NCI-H460 (cell line): ENCODE data around the gene C1D.

RAMPAGE:
- cytosol, long total RNA, result no peak
- long total RNA, result no peak
- nucleus, long total RNA, result no peak
These were observed 253.1 kb downstream of the MEIS1 start for GRCh38 chr2:66687990-66688402.

RAMPAGE:
- cytosol, long total RNA, result no peak
- long total RNA, result no peak
- nucleus, long total RNA, result no peak
These were observed 256.1 kb downstream of the MEIS1 start for GRCh38 chr2:66690909-66691640.

RAMPAGE:
- cytosol, long total RNA, result no peak
- long total RNA, result no peak
- nucleus, long total RNA, result no peak
These were observed 258.2 kb downstream of the MEIS1 start for GRCh38 chr2:66693058-66693654.

DNA sequence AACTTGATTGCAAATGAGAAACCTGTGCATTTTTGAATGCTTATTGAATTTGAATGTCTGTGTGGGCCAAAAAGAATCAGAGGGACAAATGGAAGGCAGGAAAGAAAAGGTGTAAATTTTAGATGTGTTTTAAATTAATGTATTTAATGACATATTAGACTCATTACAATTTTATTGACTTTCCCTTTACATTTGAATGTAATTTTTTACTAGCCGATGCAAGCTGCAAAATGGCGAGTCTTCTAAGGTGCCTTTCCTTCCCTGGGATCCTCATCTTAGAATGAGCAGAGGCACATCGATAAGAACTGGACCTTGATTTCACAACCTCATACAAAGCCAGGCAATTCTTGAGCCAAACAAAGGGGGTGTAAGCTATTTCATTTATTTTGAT is 260.1 kb downstream of the MEIS1 start:
RAMPAGE:
- cytosol, long total RNA, result no peak
- long total RNA, result no peak
- nucleus, long total RNA, result no peak

RAMPAGE:
- cytosol, long total RNA, result no peak
- long total RNA, result no peak
- nucleus, long total RNA, result no peak
These were observed 405.0 kb downstream of the MEIS1 start for GRCh38 chr2:66839712-66840546.

DNA sequence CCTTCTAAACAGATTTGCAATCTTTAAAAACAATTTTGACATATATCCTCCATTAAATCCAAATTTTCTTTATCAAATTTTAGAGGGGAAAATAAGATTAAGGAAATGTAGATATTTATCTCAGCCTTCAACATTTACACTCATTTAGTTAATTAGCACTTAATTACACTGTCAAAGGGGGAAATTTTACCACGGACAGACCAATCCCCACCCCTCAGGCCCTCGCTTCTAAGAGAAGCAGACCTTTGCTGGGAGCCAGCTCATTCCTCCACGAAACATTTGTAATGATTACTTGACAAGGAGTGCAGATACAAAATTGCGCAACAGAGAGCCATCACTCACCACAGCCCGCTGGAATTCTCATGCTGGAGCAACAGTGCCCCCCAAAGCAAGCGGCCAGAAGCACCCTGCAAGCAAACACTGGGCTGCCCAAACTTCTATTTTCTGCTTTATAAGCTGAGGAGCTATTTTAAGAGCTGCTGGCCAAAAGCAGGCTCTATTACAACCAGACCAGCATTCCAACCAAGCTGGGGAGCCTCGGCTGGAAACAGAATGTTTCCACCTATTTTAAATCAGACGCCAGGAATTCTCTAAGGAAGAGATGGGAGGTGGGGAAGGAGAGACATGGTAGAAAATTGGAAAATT is 253.6 kb downstream of the ETAA1 start:
RAMPAGE:
- cytosol, long total RNA, result no peak
- long total RNA, result no peak
- nucleus, long total RNA, result no peak

DNA sequence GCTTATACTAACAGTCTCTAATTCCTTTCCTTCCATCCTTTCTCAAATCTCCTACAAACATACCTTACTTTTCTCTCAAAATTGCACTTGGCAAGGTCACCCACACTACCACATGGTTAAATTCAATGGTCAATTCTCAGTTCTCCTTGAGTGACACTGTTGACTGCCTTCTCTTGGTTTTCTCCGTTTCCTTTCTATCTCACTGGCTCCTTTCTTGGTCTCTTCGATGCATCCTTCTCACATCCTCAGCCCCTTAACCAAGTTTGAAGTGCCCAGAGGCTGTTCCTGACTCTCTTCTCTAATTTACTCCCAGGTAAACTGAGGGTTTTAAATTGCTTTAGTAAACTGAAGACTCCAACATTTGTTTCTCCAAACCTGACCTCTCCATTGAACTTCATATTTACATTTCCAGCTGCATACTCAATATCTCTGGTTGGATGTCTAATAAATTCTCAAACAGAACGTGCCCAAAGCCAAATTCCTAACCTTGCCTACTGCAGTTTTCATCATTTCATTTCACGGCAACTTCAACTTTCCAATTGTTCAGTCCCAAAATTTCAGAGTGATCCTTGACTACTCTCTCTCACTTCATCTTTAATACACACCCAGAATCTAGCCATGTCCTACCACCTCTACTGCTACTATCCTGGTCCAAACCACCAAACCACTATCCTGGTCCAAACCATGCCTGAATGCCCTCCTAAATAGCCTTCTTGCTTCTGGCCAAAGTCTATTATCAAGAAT is 12.2 kb downstream of the C1D start:
RAMPAGE:
- cytosol, long total RNA, result no peak
- long total RNA, result no peak
- nucleus, long total RNA, result no peak

RAMPAGE:
- cytosol, long total RNA, result start-site peak on the minus strand at chr2:68062982-68063013, 1,412 and 1,242 reads in 2 replicates
- long total RNA, result start-site peak on the minus strand at chr2:68062982-68063013, 457 and 1,373 reads in 2 replicates
- nucleus, long total RNA, result start-site peak on the minus strand at chr2:68062982-68063010, 587 and 1,376 reads in 2 replicates
These were observed at the start of gene C1D for GRCh38 chr2:68062380-68063400. Gene C1D, minus strand, starts transcription at chr2:68063004.

GRCh38 chr2:68063811-68064479 is 1.1 kb upstream of the C1D start:
RAMPAGE:
- cytosol, long total RNA, result no peak
- long total RNA, result no peak
- nucleus, long total RNA, result no peak

DNA sequence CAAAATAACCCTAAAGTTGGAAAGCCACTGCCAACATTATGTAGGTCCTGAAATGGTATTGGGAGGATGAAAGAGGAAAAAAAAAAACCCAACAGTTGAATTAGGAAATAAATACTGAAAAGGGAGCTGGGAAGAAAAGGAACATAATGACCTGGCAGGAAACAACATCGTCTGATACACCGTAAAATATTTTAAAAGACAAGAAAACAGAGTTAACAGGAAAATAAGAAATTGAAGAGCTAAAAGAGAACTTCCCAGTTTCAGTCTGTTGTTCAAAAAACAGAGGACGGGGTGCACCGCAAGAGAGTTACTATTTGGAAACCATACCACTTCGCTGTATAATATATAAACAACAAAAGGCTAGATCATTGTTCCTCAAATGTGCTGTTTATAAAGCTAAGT is 2.3 kb downstream of the PPP3R1 start:
RAMPAGE:
- cytosol, long total RNA, result no peak
- long total RNA, result no peak
- nucleus, long total RNA, result no peak

DNA sequence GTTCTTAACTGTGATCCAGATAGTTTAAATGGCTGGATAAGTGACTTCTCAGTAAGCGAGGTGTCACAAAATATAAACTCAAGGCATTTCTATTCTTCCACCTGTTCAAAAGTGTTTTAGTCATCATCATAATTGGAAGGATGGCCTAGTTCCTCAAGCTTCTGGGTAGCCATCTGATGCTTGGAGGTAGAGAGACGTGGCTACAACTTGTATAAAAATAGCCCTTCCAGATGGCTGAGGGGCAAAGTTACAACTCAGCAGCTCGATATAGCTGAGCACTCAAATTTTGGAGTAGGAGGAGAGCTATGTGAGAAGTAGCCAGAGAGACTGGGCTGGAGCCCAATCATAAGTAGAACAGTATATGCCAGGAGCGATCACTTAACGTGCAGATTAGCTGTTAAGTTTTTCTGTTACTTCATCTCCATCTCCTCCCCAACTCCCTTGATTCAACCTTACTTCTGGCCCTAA is 28.9 kb downstream of the CNRIP1 start:
RAMPAGE:
- cytosol, long total RNA, result no peak
- long total RNA, result no peak
- nucleus, long total RNA, result no peak

DNA sequence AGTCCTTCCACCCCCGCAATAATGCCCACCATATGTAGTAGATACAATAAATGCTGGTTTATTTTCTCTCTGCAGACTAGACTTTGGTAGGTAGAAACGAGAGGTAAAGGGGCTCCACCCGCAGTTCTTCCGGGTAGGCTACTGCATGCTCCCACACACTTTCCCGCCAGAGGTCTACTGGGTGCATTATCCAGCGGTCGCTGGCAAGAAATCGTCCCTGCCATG is 1.6 kb downstream of the CNRIP1 start:
RAMPAGE:
- cytosol, long total RNA, result no peak
- long total RNA, result no peak
- nucleus, long total RNA, result no peak

GRCh38 chr2:68388324-68388544 is 23.2 kb downstream of the PLEK start:
RAMPAGE:
- cytosol, long total RNA, result no peak
- long total RNA, result no peak
- nucleus, long total RNA, result no peak

GRCh38 chr2:68438648-68439173 is 28.4 kb downstream of the FBXO48 start:
RAMPAGE:
- cytosol, long total RNA, result no peak
- long total RNA, result no peak
- nucleus, long total RNA, result no peak

GRCh38 chr2:68441180-68441604 is 25.9 kb downstream of the FBXO48 start:
RAMPAGE:
- cytosol, long total RNA, result no peak
- long total RNA, result no peak
- nucleus, long total RNA, result no peak

DNA sequence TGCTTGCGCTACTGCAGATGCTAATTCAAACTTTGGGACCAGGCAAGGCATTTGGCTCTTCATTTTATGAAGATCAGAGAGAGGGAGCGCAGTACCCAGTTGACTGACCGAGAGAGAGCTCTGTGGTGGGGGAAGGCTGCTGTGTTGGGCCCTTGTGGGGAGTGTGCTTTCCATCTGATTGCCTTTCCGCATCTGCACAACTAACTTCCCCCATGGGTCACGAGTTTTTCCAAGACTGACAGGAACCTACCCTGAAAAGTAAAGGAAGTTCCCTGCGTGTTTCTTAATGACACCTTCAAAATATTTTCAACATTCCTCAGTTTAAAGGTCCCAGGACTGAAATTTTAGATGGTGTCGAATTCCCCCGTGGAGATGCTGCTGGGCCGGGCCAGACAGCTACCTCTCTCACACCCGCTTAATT is 2.5 kb upstream of the ARHGAP25 start:
RAMPAGE:
- cytosol, long total RNA, result no peak
- long total RNA, result no peak
- nucleus, long total RNA, result no peak

RAMPAGE:
- cytosol, long total RNA, result no peak
- long total RNA, result no peak
- nucleus, long total RNA, result no peak
These were observed 32.8 kb downstream of the ARHGAP25 start for GRCh38 chr2:68767081-68768045.

DNA sequence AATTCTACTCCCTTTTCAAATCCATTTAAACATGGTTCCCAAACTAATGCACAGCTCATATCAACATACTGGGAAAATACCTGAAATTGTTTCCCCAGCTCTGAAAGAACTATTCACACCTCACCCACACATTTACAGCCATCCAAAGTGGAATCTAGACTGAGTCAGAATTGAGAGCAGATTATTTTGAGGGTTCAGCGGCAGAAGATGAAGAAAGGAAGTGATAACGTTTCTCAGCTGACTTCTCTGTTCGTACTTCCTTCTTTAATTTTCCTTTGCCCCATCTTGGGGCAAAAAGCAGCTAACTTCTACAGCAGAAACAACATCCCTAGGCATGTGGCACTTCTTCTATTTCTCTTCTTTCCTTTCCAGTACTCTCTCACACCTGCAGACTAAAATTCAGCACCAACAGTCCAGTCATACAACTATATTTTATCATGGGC is 35.7 kb downstream of the ARHGAP25 start:
RAMPAGE:
- cytosol, long total RNA, result no peak
- long total RNA, result no peak
- nucleus, long total RNA, result no peak

DNA sequence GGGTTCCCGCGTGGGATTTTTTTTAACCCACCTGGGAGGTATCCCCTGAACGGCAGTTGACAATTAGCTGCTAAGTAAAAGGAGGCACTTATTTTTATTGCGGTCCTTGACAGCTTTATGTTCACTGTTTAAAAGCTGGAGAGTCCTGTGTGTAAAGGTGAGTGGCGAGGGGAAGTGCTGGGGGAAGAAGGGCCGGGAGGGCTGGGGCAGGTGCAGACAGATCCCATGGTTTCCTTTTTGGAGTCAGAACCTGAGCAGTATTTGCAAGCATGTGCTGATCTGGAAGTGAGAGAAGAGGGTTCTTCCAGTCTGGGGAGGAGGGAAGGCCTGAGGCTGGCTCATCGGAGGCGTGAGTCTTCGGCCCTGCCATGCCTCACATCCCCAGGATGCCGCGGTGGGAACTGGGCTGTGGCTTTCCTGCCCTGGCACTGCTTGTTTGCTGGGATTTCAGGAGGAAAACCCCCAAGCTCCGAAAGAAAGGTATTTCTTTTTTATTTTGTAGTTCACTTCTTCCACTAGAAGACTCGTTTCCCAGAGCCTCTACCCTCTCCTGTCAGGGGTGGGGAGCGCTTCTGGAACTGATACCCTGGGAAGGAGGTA is 65.1 kb downstream of the ARHGAP25 start:
RAMPAGE:
- cytosol, long total RNA, result no peak
- long total RNA, result no peak
- nucleus, long total RNA, result no peak

RAMPAGE:
- cytosol, long total RNA, result no peak
- long total RNA, result no peak
- nucleus, long total RNA, result no peak
These were observed 4.0 kb downstream of the ANTXR1 start for GRCh38 chr2:69016760-69017659.